Esophagus squamous epithelium (tissue), 4 donors: Measurements from ENCODE around the genes RAB3D, ZNF653, ACP5, ZNF439, ZNF844 and ZNF799.

DNA sequence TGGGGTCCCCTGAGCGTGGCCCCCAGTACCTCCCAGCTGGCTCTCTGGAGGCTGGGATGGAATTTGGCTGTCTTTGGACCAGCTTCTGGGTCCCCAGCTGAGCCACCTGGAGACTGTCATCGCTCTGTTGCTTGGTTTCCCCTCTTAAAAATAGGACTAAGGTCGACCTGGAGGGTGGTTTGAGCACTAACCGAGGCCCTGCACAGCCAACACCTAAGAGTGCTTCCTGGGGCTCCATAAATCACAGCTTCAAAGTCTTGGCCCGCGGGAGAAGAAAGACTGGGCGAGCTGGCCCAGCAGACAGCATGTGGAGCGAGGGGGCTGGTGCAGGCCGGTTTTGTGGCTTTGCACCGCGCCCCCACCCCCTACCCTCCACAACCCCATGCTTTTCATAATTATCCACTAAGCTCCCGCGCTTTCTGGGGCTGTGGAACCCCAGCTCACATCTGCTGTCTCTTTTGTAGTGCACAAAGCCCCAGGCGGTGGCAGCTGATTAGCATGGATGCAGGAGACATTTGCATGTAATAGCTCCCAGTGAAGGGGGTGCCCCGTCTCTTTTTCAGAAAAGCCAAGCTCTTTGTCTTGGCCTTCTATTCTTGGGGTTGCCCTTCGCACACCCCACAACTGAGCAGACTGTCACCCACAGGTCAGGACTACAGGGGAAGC lies 17.1 kb downstream of the CARM1 start:
- PRO-cap = no peak
- RAMPAGE, long total RNA, 4 experiments = no peak in any of the 4 experiments

GRCh38 chr19:11033062-11033540 lies 56.2 kb upstream of the LDLR start:
- PRO-cap = no peak
- RAMPAGE, long total RNA, 4 experiments = no peak in any of the 4 experiments

GRCh38 chr19:11075689-11076457 lies 13.4 kb upstream of the LDLR start:
- PRO-cap = no peak
- RAMPAGE, long total RNA, 4 experiments = no peak in any of the 4 experiments

DNA sequence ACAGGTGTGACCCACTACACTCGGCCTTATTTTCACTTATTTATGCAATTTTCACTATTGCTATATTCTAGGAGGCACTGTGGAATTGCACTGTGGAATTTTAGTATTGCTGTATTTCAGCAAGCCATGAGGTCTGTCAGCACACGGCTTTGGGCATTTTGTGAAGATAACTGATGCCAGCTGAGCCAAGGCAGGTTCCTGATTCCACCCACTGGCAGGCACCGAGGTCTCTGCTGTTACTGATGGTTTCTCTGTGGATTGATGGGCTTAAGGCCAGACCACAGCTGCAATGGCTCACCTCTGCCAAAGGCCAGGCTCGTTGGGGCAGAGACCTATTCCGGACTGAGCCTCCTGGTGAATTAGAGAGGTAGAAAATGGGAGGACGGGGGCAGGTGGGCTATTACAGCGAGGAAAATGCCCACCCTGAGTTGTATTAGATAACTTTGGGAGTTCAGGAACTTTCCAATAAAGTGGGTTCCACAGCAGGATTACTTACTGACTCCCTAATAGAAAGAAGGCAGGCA lies 5.4 kb upstream of the LDLR start:
- PRO-cap = no peak
- RAMPAGE, long total RNA, 4 experiments = no peak in any of the 4 experiments

DNA sequence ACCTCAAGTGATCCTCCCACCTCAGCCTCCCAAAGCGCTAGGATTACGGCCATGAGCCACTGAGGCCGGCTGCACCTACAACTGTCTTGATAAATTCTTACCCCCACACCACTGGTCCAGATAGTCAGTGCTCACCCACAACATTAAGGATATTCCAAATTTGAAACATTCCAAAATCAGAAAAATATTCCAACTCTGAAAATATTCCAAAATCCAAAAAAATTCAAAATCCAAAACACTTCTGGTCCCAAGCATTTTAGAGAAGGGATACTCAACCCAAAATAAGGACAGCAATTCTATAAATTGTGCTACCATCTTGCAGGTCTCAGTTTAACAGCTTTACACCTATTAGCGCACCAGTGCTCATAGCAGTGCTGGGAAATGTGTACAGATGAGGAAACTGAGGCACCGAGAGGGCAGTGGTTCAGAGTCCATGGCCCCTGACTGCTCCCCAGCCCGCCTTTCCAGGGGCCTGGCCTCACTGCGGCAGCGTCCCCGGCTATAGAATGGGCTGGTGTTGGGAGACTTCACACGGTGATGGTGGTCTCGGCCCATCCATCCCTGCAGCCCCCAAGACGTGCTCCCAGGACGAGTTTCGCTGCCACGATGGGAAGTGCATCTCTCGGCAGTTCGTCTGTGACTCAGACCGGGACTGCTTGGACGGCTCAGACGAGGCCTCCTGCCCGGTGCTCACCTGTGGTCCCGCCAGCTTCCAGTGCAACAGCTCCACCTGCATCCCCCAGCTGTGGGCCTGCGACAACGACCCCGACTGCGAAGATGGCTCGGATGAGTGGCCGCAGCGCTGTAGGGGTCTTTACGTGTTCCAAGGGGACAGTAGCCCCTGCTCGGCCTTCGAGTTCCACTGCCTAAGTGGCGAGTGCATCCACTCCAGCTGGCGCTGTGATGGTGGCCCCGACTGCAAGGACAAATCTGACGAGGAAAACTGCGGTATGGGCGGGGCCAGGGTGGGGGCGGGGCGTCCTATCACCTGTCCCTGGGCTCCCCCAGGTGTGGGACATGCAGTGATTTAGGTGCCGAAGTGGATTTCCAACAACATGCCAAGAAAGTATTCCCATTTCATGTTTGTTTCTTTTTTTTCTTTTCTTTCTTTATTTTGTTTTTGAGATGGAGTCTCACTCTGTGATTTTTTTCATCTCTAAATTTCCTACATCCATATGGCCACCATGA lies 15.8 kb downstream of the LDLR start:
- PRO-cap = no peak
- RAMPAGE, long total RNA, 4 experiments = no peak in any of the 4 experiments

- PRO-cap = no peak
- RAMPAGE, long total RNA, 4 experiments = no peak in any of the 4 experiments
Measured at GRCh38 chr19:11159633-11160411, 4.2 kb upstream of the SPC24 start.

- PRO-cap = bidirectional peak, plus-strand start at chr19:11339772, minus-strand start at chr19:11339657
- RAMPAGE, long total RNA, 4 experiments = start-site peak on the minus strand in 4 of 4 experiments, at chr19:11339590-11339657 at its widest, 326 to 1,586 reads per replicate
Measured at GRCh38 chr19:11339399-11340037, at the start of gene RAB3D. TSS of gene RAB3D (minus strand) at chr19:11339657.

DNA sequence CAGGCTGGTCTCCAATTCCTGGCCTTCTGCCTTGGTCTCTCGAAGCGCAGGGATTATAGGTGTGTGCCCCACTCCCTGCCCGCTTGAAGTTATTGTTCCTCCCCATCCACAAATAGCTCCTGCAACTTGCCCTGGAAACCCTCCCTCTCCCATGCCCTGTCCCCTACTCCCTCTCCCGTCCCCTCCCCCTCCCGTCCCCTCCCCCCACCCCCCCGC lies 1.2 kb downstream of the RGL3 start:
- PRO-cap = no peak
- RAMPAGE, long total RNA, 4 experiments = no peak in any of the 4 experiments

DNA sequence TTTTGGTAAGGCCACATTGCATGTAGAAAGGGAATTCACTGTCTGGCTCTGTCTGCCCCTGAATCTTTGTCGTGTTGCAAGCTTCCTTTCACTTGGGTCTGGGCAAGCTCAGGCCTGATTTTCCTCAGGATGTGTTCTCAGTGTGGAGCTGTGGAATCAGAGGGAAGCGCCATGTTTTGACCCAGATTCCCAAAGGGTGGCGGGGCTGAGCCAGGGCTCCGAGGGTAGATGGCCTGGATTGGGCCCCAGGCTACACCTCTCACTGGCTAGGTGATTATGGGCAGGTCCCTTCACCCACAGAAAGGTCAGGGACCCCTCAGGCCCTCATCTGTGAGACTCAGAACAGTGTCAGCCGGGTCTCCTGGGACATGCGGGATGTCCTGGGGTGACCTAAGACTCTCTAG lies 8.7 kb downstream of the PRKCSH start:
- PRO-cap = bidirectional peak, plus-strand start at position 140 of the sequence, minus-strand start at position 68 of the sequence
- RAMPAGE, long total RNA, 4 experiments = no peak in any of the 4 experiments

DNA sequence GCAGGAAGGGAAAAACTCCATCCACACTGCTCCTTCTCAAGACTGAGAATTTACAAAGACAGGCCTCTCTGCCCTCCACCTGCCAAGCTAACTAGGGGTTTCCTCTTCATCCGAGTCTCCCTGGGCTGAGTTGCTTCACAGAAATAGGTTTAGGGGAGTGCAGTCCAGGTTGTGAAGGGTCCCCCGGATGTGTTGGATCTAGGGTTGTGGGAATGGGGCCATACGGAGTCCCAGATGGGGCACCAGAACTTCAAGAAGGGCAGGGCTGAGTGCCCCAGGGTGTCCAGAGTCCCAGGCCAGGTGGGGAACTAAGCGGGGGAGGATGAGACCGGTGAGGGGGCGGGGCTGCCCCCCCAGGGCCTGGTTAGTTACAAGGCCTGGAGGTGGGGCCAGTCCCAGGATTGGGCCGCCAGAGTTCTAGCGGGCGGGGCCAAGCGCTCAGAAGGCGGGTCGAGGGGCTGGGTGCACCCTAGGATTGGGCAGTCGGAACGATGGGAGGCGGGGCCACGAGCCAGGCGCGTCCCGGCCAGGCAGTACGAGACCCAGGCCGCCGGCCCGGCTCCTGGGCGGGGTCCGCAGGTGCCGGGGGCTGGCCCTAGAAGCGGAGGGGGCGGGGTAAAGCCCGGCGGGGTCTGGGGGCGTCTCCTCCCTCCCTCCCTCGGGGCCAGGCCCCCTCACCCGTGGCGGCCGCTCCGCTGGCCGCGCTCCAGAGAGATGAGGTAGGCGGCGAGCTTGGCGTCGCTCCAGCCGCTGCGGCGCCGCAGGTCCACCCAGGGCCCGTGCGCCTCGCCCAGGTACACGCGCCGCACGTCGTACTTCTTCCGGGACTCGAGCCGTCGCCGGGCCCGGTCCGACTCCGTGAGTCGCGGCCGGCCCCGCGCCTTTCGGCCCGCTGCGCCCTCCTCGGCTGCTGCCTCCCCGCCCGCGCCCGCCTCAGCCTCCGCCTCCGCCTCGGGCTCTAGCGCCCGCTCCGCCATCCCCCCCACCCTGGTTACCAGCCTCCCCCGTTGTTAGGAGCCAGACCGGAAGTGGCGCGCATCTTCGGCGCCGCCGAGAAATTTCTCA lies at the start of gene ZNF653:
TSS of gene ZNF653 (minus strand) at position 1,030 of the 1,065 bp plus-strand sequence.
- PRO-cap = bidirectional peak, plus-strand start at position 533 of the sequence, minus-strand start at position 490 of the sequence; bidirectional peak, plus-strand start outside the sequence, minus-strand start at position 989 of the sequence
- RAMPAGE, long total RNA, 4 experiments = no peak in any of the 4 experiments

DNA sequence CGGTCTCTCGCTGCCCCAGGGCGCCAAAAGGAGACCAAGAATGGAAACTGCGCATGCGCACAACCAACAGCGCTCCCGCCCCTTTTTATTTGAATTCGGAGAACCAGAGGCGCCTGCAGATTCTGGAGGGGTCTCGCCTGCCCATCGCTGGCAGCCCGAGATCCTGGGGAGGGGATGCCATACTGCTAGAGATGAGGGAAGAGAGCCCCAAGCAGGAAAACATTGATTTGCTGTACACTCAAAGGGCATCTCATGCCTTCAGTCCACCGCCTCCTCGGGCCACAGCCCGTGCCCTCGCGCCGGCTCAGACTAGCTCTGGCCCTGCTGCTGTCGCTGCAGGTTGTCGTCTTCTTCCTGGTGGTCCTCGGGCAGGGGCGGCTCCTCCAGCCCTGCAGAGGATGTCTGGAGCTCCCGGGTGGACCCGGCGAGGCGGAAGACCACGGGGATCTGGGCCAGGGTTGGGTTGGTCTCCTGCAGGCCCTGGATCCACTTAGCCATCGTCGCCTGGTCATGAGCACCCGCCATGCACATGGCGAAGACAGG lies 307 bp upstream of the ZNF653 start:
- PRO-cap = bidirectional peak, plus-strand start at position 89 of the sequence, minus-strand start outside the sequence
- RAMPAGE, long total RNA, 4 experiments = no peak in any of the 4 experiments

- PRO-cap = unidirectional peak, minus-strand start at chr19:11530542
- RAMPAGE, long total RNA, 4 experiments = no peak in any of the 4 experiments
Measured at GRCh38 chr19:11530385-11530993, 1.6 kb upstream of the ECSIT start.

GRCh38 chr19:11551951-11552286 lies 7.1 kb downstream of the ELOF1 start:
- PRO-cap = no peak
- RAMPAGE, long total RNA, 4 experiments = no peak in any of the 4 experiments

- PRO-cap = no peak
- RAMPAGE, long total RNA, 4 experiments = start-site peak on the minus strand in 1 of 4 experiments, at chr19:11577644-11577700 at its widest, 16 reads per replicate
Measured at GRCh38 chr19:11577426-11577949, at the start of gene ACP5. TSS of gene ACP5 (minus strand) at chr19:11577645.

DNA sequence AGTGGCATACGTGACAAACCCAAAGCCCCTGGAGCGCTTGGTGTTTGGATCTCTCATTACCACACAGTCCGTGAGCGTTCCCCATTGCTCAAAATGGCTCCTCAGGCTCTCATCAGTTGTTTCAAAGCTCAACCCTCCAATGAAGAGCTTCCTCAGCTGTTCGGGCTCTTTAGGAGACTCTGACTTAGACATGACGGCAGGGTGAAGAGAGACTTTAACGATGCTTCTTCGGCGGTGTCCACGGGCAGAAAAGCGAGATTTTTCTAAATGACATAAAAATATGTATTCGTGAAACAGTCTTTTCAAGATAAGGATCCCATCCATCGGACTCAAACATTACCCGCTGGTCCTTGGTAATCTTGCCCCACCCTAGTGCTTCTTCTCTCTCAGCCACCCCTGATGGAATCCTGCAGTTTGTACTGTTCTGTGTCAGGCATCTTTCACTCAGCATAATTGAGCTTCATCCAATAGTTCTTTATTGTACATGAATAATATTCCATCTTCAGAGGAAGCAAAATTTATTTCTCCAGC lies 69.6 kb downstream of the ZNF627 start:
- PRO-cap = no peak
- RAMPAGE, long total RNA, 4 experiments = no peak in any of the 4 experiments

DNA sequence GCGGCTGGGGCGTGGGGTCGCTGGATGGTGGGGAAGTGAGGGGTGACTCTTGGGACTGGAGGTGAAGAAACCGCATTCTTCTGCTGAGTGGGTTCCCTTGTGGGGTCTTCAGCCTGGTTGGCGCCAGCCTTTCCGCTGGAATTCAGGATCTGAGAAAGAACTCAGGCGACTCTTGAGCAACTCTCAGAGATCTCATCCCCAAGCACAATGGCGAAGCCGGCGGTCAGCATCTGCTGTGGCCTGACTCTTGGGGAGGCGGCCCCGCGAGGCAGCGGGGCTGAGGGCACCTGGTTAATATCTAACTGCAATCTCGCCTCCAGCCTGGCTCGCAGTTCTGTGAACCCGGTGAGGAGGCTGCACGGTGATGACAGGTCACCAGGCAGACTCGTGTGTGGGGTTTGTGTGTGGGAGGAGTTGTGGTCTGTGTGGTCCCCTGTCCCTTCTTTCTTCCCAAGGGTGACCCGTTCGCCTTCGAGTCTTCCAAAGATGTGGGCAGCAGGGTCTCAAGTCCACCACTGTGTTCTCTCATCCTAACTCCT lies 886 bp downstream of the ZNF441 start:
- PRO-cap = unidirectional peak, minus-strand start at position 338 of the sequence
- RAMPAGE, long total RNA, 4 experiments = no peak in any of the 4 experiments

DNA sequence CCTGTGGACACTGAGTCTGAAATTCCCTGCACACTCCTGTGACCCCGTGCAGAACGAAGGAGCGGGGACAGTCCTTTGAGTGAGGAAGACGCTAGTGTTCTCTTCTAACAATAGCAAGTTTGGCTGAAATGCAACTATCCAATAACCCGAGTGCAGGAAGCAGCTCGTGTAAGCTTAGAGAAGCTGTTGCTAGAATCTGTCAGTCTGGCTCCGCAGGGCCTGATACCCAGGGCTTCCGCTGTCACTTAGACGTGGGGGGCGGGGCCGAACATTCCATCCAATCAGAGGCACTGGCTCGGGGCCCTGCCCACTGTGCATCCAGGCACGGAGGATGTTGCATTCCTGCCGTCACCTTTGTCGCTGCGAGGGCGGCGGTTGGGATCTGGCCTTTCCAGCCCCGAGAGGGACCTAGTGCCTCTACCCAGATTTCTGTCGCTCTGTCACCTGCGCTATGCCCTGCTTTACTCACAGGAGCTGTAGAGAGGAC lies at the start of gene ZNF439:
TSS of gene ZNF439 (plus strand) at position 310 of the 487 bp plus-strand sequence.
- PRO-cap = bidirectional peak, plus-strand start at position 357 of the sequence, minus-strand start at position 206 of the sequence
- RAMPAGE, long total RNA, 4 experiments = start-site peak on the plus strand in 4 of 4 experiments, centred at positions 328 to 348 of the sequence, 9 to 33 reads per replicate

GRCh38 chr19:12064389-12065619 lies at the start of gene ZNF844:
TSS of gene ZNF844 (plus strand) at chr19:12064731.
- PRO-cap = bidirectional peak, plus-strand start at chr19:12064731, minus-strand start at chr19:12064571
- RAMPAGE, long total RNA, 4 experiments = start-site peak on the plus strand in 1 of 4 experiments, at chr19:12064751-12064787 at its widest, 44 reads per replicate

GRCh38 chr19:12296620-12296986 lies 1.9 kb upstream of the ZNF44 start:
- PRO-cap = no peak
- RAMPAGE, long total RNA, 4 experiments = no peak in any of the 4 experiments

DNA sequence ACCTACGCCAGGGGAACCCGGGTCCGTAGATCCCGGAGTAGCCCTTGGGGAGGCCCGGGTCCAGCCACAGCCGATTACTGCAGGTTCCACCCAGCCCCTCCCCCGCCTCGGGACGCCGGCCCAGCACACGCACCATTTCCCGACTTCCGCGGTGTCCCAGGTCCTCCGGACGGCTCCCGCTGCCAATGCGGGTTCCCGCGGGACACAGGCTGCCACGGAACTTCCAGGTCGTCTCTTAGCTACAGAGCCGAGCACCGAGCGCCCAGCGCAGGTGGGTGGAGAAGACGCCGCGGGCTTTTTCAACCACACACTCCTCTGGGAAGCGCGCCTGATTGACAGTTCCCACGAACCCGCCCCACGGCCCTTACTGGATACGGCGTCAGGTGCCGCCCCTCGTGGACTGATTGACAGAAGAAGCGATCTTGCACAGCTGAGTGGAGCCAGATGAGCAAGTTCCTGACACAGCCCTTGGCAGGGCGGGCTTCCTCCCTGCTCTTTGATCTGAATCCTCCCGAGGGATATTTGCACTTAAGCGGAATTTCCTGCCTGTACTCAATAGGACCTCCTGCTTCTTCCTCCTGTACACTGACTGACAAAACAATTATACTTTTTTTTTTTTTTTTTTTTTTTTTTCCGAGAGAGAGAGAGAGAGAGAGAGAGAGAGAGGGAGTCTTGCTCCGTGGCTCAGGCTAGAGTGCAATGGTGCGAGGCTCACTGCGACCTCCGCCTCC lies at the start of gene ZNF799:
TSS of gene ZNF799 (minus strand) at position 337 of the 731 bp plus-strand sequence.
- PRO-cap = unidirectional peak, minus-strand start at position 46 of the sequence; bidirectional peak, plus-strand start at position 443 of the sequence, minus-strand start at position 273 of the sequence
- RAMPAGE, long total RNA, 4 experiments = start-site peak on the minus strand in 4 of 4 experiments, centred at positions 249 to 329 of the sequence, 31 to 57 reads per replicate